Psoas muscle (tissue), 2 donors: ENCODE measurements around a stretch of chr6.

DNA sequence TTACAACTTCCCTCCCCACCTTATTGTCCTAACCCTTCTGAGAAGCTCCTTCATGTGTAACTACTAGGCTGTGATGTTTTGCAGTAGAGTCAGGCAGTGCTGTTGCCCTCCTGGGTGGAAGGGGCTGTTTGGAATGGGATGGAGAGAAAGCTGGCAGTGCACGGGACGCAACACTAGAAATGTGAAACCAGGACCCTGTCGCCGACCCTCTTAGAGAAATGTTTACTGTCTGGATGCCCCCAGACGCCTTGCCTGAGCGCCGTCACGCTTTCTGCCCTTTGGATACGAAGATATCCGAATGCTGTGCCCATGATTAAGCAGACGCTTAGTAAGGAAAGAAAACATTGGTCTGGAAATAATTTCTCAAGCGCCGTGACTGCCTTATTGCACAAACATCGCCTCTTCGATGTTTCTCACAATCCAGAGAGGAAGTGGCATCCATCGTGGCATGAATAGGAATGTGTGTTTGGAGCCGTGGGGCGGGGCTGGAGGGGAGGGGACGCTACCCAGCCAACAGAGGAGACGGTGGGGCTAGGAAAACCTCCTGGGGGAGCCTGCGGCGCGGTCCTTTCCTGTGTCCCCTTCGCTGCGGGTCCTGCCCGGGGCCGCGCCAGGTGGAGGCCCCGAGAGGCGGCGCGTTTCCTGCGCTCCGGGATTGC lies 636 bp upstream of the PPP1R14C start:
- PRO-cap, 2 experiments, result no peak in any of the 2 experiments

- PRO-cap, 2 experiments, result no peak in any of the 2 experiments
Measured at GRCh38 chr6:150154268-150154917, 11.5 kb downstream of the PPP1R14C start.

DNA sequence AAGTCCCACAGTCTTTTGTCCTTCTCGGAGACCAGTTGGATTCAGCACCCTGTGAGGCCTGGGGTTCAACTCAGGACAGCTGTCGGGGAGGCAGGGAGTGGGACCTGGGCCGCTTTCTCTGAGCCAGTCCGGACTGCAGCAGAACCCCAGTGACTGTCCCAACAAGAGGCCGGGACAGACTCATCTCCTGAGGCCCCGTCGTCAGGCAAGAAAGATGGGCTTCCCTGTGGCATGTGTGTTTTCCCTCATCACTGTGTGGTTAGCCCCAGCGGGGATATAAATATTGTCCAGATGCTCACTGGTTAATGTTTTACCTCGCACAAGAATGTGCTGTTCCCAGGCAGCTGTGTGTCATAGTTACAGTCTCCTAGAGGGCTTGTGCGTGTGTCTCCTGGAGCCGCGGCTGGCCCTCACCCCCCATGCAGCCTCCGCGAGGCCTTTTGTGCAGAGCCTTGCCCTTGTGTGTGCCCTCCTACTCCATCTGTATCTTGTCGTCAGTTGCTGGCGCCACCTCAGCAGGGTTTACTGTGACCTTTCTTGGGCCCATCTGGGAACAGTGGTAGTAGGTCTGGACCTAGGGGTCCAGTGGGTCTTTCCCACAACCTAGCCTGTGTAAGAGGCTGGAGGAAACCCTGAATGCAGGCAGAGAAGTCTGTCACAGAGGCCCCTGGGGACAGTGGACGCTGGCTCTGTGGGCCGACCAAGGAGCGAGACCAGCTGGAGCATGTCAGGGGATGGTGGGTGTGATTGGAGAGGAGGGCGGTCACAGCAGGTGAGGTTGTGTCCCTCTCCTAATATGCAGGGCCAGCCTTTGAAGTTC lies 35.0 kb downstream of the PPP1R14C start:
- PRO-cap, 2 experiments, result no peak in any of the 2 experiments

- PRO-cap, 2 experiments, result no peak in any of the 2 experiments
Measured at GRCh38 chr6:150201545-150202233, 58.8 kb downstream of the PPP1R14C start.

DNA sequence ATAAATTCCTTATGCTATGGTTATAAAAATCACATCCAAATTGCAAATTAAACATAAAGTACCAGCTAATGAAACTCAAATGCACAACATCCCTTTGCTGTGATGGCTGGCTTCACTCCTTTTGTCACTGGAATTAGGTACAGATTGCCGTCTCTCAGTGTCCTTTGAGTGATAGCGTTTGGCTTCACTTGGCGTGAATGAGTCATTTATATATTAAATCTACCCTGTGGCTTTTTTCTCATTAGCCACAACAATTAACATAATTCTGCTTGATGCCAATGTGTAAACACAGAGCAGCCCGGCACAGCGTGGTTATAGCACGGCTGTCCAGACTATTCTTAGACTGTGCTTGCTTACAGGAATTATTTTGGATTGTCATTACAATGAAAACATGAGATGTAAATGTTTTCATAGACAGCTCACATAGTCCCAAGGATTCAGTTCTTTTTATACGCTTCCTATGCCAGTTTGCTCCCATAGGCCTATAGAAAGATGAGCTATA lies 65.7 kb downstream of the PPP1R14C start:
- PRO-cap, 2 experiments, result no peak in any of the 2 experiments

GRCh38 chr6:150398016-150398476 lies 29.2 kb downstream of the IYD start:
- PRO-cap, 2 experiments, result no peak in any of the 2 experiments

GRCh38 chr6:150457166-150457910 lies 88.5 kb downstream of the IYD start:
- PRO-cap, 2 experiments, result no peak in any of the 2 experiments

DNA sequence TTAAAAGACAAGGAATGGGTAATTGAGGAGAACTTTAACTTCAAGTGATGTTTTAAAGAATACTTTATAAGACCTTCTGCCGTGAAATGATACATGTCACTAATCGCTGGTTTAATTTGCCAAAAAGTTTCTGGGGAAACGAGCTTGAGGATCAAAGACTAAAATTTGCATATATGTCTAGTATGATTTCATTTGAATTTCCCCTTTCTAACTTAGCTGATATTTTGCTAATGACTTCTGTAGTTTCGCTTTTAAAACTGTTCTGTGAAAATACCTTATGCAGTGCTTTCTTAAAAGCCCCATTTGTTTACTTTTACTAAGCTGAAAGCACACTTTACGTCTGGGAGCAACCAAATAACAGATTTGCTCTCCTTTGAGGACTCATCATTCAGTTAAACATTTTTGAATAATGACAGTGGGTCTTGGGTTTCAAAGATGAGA lies 33.1 kb downstream of the PLEKHG1 start:
- PRO-cap, 2 experiments, result no peak in any of the 2 experiments

DNA sequence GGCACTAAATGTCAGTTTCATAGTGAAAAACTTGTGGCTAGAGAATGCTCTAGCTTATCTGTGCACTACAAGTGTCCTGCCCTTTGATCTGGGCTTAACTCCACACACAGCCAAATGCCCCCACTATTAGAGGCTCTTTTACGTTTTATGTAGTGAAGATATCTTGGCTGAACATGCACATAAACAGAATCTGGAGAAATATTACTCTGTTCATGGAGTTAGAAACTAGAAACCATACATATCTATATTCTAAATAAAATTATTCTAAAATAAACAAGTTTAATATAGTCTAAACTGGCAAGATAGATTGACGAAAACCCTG lies 41.2 kb downstream of the PLEKHG1 start:
- PRO-cap, 2 experiments, result no peak in any of the 2 experiments

DNA sequence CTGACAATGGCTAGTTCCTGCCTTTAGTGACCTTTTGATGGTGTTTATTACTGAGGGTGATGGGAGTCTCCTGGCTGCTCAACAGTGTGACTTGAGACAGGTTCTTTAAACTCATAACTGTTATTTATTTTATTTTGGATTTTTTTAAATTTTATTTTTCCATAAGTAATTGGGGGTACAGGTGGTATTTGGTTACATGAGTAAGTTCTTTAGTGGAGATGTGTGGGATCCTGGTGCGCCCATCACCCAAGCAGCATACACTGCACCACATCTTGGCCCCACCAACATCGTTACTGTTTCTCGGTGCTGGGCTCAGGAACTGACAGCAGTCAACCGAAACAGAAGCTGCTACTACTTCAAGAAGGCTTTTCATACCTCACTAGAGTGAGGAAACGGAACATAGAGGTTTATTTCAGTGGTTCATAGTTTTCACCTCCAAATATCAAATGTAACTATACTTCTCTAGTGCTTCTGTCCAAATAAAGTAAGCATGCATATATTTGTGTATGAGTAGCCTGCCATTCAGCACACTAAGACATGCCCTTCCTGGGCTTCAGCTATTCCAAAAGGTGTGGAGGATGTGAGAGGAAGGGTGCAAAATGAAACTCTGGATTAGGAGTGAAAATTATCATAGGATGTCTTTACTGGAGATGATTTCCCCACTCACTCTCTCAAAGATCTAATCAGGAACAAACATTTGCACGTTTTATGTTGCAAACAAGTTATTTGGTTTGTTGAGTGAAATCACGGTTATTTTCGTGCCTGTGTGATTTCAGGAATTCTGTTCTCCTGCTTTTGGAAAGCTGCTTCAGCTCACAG lies 90.6 kb downstream of the PLEKHG1 start:
- PRO-cap, 2 experiments, result no peak in any of the 2 experiments

DNA sequence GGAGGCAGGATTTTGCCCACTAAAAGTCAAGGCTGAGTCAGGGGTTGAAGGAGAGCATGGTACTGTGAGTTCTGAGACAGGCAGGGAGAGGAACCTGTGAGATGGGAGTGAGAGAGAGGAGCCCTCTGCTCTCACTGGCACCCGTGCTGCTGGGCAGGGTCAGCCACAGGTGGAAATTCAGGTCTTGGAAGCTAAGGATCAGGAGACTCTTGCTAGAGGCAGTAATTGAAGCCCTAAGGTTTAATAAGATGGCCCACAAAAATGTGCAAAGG lies 53.5 kb upstream of the MTHFD1L start:
- PRO-cap, 2 experiments, result no peak in any of the 2 experiments

DNA sequence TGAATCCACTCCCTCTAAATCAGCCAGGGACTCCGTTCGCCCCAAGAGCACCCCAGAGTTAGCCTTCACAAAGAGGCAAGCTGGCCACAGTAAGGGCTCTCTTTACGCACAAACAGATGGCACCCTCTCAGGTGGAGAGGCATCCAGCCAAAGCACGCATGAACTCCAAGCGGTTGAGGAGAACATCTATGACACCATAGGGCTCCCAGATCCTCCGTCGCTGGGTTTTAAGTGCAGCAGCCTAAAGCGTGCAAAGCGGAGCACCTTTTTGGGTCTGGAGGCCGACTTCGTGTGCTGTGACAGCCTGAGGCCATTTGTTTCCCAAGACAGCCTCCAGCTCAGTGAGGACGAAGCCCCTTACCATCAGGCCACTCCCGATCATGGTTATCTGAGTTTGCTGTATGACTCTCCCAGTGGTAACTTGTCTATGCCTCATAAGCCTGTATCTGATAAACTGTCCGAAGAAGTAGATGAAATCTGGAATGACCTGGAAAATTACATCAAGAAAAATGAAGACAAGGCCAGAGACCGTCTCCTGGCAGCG lies 34.3 kb upstream of the MTHFD1L start:
- PRO-cap, 2 experiments, result no peak in any of the 2 experiments

DNA sequence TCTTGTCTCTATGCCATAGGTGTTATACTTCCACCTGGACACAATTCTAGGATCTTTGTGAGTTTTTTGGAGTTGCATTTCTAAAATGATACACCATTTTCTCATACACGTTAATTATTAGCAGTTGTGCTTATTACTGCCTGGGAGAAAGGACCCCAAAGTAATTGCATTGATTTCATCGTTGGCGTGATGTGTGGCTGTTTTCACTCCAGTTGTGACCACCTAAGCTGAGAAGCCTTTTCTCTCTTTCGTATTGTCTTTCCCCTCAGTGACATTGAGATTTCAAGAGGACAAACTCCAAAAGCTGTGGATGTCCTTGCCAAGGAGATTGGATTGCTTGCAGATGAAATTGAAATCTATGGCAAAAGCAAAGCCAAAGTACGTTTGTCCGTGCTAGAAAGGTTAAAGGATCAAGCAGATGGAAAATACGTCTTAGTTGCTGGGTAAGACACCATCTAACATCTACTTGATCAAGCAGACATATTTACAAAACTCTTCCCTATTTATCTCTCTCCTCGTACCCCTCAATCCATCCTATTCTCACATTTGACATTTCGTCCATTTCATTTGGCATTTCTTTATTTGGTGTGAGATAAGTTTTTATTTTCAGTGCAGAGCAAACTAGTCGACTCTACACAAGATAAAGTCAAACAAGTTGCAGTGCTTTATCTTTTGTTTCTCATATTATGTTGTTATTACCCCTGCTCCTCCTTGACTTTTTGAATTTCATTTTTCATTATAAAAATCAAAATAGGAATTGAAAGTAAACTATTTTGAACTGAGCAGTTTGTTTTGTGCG lies 60.5 kb downstream of the MTHFD1L start:
- PRO-cap, 2 experiments, result no peak in any of the 2 experiments

DNA sequence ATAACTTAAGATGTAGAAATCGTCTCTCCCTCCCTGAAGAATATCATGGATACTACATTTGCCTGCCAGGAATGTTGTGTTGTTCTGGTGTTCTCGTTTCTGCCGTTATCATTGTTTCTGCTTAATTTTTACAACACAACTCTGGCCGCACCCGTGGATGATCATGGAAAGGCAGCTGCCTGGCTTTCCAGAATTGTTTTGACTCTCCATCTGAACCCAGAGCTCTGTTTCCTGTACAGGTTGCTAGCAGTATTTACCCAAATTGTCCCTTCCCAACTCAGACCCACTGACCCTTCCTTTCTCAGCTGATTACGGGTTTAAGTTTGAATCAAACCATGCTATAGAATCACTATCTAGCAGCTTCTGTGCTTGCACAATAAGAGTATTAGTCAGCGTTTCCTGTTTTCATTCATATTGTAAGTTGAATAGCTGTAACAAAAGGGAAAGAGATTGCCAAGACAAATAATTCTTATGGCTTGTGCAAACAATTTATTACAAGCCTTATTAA lies 139.0 kb downstream of the MTHFD1L start:
- PRO-cap, 2 experiments, result no peak in any of the 2 experiments

GRCh38 chr6:151060078-151060832 lies 179.5 kb upstream of the AKAP12 start:
- PRO-cap, 2 experiments, result no peak in any of the 2 experiments

DNA sequence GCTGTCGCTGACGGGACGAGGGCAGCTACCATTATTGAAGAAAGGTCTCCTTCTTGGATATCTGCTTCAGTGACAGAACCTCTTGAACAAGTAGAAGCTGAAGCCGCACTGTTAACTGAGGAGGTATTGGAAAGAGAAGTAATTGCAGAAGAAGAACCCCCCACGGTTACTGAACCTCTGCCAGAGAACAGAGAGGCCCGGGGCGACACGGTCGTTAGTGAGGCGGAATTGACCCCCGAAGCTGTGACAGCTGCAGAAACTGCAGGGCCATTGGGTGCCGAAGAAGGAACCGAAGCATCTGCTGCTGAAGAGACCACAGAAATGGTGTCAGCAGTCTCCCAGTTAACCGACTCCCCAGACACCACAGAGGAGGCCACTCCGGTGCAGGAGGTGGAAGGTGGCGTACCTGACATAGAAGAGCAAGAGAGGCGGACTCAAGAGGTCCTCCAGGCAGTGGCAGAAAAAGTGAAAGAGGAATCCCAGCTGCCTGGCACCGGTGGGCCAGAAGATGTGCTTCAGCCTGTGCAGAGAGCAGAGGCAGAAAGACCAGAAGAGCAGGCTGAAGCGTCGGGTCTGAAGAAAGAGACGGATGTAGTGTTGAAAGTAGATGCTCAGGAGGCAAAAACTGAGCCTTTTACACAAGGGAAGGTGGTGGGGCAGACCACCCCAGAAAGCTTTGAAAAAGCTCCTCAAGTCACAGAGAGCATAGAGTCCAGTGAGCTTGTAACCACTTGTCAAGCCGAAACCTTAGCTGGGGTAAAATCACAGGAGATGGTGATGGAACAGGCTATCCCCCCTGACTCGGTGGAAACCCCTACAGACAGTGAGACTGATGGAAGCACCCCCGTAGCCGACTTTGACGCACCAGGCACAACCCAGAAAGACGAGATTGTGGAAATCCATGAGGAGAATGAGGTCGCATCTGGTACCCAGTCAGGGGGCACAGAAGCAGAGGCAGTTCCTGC lies 40.0 kb downstream of the ZBTB2 start:
- PRO-cap, 2 experiments, result no peak in any of the 2 experiments

GRCh38 chr6:151408242-151409158 lies 17.1 kb upstream of the ZBTB2 start:
- PRO-cap, 2 experiments, result no peak in any of the 2 experiments

- PRO-cap, 2 experiments, result no peak in any of the 2 experiments
Measured at GRCh38 chr6:151436367-151437101, 15.4 kb downstream of the RMND1 start.

DNA sequence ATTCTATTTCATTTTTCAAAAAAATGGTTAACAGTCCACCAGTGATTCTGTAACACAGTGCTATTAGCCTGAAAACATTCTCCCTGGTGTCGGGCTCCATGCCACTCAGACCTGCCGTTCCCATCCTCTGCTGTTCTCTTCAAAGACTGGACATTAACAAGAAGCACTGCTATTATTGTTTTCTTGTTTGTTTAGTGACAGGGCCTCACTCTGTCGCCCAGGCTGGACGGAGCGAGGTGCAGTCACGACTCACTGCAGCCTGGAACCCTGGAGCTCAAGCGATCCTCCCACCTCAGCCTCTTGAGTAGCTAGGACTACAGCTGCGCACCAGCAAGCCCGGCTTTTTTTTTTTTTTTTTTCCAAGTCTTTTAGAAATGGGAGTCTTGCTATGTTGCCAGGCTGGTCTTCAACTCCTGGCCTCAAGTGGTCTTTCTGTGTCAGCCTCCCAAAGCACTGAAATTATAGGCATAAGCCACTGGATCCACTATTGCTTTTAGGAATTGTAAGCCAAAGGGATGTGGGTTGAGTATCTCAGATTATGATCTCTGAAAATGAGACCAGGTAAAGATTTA lies 9.5 kb downstream of the RMND1 start:
- PRO-cap, 2 experiments, result no peak in any of the 2 experiments

GRCh38 chr6:151445901-151446638 lies 5.9 kb downstream of the RMND1 start:
- PRO-cap, 2 experiments, result no peak in any of the 2 experiments